Astrocyte (in vitro differentiated cells and primary cell): Measurements from ENCODE around the genes IRF2BPL and ISM2.

- PRO-cap = no peak
- RRBS, 2 experiments = no CpG with 5 or more reads among the region's 10 CpGs
Observed at GRCh38 chr14:76536157-76536600, 160.2 kb downstream of the ESRRB start.

DNA sequence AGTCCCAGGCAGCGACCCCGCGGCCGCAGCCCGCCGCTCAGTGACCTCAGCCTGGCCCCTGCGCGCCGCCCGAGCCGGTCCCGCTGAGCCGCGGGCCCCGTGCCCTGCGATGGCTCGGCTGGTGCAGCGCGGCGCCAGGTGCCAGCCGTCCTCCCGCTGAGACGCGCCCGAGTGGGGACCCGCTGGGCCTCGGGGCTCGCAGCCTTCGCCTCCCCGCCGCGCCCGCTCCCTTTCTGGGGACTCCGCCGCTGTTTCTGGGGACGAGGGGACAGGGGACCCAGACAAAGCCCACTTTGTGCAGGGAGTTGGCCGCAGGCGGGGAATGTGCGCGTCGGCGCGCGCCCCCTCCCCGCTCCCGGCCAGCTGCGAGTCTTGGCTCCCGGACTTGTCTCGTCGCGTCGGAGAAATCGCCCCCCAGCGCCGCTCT, 583 bp downstream of the VASH1 start:
- PRO-cap = no peak
- RRBS, 2 experiments = 2 to 3% methylated on average over 8 to 13 of the region's 55 CpGs

DNA sequence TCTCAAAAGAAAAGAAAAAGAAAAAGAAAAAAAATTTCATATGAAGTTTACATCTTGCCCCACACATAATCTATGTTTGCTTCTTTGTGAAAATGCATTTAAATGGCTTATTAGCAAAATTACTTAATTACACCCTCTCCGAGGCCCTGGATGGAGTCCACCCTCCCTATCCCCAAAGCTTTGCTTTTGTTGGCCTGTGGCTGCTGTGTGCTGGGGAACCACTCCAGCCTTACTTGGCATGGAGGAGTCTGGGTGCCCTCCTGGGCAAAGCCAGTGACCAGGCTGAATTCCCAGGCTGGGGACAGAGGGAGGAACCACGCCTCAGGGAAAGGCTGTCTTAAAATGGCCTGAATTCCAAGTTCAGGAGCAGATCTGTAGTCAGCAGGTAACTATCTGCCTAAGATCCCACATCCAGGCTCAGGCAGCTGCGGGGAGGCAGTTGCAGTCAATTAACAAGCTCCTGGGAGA, 11.0 kb downstream of the VASH1 start:
- PRO-cap = no peak
- RRBS, 2 experiments = no CpG with 5 or more reads among the region's 3 CpGs

- PRO-cap = no peak
- RRBS, 2 experiments = 2 to 6% methylated on average over 4 of the region's 23 CpGs
Observed at GRCh38 chr14:76811955-76812421, 694 bp downstream of the ANGEL1 start.

DNA sequence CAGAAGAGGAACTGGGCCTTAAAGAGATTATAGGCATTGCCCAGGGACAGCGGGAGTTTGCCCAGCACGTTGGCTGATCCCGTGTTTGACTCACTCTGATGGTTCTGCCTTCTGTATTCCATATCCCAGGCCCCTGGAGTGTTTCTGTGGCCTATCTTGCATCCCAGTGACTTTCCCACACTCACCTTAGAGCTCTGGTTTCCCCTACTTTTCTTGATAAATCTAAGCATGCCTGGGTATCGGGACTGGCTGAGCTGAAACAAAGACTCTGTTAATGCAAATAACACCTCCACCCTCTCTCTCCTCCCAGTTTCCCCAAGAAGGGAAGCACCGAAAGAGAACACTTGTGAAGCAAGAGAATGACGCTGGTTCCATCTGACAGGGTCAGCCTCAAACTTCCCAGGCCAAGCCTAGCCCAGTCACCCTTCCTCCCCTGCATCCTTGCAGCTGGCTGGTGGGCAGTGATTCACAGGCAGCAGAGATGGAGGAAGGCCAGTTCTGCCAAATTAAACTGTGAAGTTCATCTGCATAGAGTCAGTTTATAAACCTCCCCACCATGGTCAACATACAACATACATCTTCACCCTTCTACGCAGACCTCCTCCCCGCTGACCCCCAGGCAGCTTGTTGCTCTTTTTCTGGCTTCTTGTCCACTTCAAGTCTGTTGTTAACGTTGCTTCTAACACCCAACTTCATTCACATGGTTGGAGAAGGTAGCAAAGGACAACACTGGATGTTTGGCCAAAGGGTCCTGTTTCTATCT, 2.8 kb downstream of the LRRC74A start:
- PRO-cap = no peak
- RRBS, 2 experiments = no CpG with 5 or more reads among the region's 9 CpGs

GRCh38 chr14:76956327-76957120, 72.0 kb downstream of the IRF2BPL start:
- PRO-cap = unidirectional peak, minus-strand start at chr14:76956416; bidirectional peak, plus-strand start at chr14:76956873, minus-strand start at chr14:76956765
- RRBS, 2 experiments = 1 to 3% methylated on average over 26 to 33 of the region's 49 CpGs

GRCh38 chr14:76958220-76959055, 70.1 kb downstream of the IRF2BPL start:
- PRO-cap = no peak
- RRBS, 2 experiments = no CpG with 5 or more reads among the region's 9 CpGs

GRCh38 chr14:77028231-77029167, at the start of gene IRF2BPL:
Gene IRF2BPL, minus strand, starts transcription at chr14:77028708.
- PRO-cap = bidirectional peak, plus-strand start at chr14:77028456, minus-strand start at chr14:77028404; bidirectional peak, plus-strand start at chr14:77028952, minus-strand start at chr14:77028632
- RRBS, 2 experiments = under 1 to 3% methylated on average over 33 of the region's 92 CpGs

DNA sequence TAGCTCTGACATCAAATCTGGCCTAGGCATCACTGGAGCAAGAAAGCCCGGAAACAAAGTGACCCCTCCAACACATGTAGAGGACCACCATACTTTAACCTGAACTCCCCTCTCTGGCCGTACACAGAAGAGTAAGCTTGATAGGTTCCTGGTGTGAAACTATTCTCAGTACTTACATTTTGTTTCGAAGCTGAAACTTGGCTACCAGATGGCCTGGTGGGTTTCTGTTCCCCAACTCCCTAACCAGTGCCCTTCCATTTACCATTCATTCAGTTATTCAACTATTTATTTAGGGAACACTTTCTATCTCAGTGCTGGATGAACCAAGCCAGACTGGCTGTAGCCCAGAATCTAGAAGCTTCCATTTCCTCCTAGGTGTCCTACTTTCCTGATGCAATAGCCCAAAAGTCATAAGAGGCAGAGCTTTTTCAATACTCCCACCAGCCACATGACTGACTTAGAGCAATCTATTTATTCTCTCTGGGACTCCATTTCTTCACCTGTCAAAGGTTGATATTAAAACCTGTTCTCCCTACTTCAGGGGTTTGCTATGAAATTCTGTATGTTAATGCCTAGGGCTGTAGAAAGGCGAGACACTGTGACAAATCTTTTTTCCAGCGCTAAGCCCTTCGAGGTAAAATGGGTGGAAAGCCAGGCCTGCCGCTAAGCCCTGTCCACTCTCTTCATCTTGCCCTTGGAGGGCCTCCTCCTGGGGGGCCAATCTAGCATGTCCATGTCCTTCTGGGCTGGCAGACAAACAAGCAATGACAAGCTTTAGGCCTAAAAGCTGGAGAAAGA, 8.1 kb upstream of the IRF2BPL start:
- PRO-cap = no peak
- RRBS, 2 experiments = no CpG with 5 or more reads among the region's 7 CpGs

GRCh38 chr14:77039405-77040288, 11.1 kb upstream of the IRF2BPL start:
- PRO-cap = no peak
- RRBS, 2 experiments = 1 to 2% methylated on average over 3 of the region's 18 CpGs

DNA sequence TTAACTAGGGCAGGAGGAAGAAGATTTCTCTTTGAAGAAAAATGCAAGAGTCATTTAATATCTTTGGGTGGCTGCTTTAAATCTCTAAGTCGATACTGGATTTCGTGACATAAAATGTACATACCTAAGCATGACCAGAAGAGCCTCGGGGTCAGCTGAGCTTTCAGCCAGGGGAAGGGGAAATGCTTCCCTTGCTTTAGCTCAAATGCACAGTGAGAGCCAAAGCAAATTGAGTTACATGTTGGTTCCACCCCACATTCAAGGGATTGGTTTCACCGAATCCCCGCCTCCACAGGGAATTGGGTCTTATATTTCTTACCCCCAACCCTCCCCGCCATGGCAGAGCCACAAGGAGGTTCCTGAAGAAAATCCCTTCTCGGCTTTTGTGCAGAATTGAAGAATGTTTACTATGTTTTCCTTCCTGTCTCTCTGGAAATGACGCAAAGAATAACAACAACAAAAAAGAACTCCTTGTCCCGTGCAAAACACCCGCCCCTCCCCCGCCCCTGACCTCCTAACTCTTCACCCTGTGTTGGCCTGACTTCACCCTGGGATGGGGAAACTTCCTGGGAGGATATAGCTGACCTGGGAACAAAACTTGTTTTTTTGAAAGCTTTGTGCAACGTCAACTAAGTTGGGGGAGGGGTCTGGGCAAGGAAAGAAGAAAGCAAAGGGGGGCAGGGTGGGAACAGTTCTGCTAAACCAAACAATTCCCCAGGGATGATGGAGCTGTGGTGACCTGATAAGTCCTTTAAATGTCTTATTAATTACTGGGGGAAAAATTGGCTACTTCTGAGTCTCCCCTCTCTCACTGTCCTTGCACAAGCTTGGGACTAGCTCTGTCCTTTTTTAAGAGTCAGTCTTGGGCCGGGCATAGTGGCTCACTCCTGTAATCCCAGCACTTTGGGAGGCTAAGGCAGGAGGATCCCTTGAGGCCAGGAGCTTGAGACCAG, 21.8 kb upstream of the CIPC start:
- PRO-cap = no peak
- RRBS, 2 experiments = no CpG with 5 or more reads among the region's 13 CpGs

DNA sequence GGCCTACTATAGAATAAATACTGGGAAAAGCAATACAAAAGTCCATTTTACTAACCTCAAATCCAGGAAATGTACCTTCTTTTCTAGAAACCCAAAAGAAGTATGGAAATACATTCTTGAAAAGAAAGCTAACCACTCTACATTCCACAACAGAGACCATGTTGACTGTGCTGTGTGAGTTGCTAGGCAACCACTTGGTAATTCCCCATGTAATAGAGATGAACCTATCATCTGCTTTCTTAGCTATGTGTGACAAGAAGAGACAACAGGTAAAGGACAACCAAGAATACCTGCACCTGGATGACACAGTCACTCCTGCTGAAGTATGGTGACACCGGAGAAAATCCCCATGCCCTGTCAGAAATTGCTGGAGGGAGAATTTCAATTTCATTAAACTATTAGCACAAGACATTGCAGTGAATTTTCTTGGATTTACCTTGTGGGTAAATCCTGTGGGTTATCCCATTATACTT, 11.7 kb upstream of the CIPC start:
- PRO-cap = no peak
- RRBS, 2 experiments = no CpG with 5 or more reads among the region's 1 CpG

DNA sequence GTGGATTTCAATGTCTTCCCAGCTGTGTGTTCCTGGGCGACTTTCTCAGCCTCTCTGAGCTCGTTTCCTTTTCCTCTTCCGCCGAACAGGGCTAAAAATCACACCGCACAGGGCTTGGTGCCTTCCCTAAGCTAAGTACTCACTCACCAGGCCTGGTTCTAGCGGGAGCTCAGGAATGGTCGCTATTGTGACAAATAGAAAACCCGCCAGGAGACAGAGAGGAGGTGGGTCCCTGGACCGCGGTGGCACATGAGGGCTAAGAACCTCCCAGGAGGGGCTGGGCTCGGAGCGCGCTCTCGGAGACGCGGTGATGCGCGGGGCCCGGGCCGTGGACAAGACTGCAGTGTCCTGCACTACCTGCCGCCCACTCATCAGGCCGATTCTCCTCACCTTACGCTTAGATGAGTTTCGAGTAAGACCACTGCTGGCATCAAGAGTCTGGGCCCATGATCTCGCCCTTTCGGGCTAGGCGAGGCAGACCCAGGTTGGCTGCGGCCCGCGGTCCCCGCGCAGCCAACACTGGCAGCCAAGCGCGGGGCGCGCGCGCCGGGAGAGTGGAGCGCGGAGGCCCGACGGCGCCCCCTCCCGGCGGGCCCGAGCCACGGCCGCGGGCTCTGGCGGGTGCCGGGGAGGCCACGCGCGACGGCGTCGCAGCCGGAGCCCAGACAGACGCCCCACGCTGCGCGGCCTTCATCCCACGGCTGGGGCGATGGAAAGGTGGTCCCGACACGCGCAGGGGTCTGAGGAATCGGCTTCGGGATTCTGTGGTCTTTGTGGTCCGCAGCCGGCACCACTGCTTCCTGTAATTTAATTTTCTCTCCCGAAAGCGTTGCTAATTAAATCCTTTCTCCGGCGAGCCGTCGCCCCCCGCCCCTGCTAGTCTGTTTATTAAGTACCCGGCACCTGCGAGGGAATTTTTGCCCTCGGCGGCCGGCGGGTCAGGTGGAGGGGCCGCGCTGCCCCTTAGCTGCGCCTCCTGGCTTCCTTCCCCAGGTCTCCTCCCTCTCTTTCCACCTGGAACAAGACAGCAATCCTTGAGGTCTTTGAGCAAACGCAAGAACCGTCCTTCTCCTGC, 16.7 kb downstream of the ZDHHC22 start:
- PRO-cap = no peak
- RRBS, 2 experiments = 2 to 3% methylated on average over 19 to 25 of the region's 90 CpGs

- PRO-cap = no peak
- RRBS, 2 experiments = no CpG with 5 or more reads among the region's 14 CpGs
Observed at GRCh38 chr14:77141868-77142441, 364 bp upstream of the ZDHHC22 start.

DNA sequence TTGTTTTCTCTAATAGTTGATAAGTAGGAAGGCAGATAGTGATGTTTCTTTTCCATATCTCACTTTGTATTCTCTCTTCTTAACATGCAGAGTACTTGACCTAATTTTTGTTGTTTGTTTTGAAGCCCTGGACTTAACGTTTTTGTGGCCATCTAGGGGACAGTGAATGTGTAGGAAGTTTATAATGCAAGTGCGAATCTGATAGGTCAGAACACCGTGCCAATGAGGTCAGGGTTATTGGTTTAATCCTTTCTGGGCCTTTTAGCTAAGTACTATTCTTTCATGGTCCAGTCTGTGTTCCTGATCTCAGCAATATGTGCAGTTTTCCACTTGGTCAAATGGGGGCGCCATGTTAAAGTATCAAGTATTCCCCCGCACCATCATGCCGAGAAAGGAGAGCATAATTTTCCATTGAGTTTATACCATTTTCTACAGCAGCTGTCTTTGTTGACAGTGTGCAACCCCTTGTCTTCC, 1.1 kb downstream of the AHSA1 start:
- PRO-cap = no peak
- RRBS, 2 experiments = no CpG with 5 or more reads among the region's 6 CpGs

- PRO-cap = no peak
- RRBS, 2 experiments = 1 to 2% methylated on average over 24 to 43 of the region's 96 CpGs
Observed at GRCh38 chr14:77498444-77499153, at the start of gene ISM2. Gene ISM2, minus strand, starts transcription at chr14:77498816.

GRCh38 chr14:77663157-77663774, 44.6 kb downstream of the ALKBH1 start:
- PRO-cap = no peak
- RRBS, 2 experiments = no CpG with 5 or more reads among the region's 7 CpGs

- PRO-cap = no peak
- RRBS, 2 experiments = no CpG with 5 or more reads among the region's 3 CpGs
Observed at GRCh38 chr14:77687655-77688178, 20.1 kb downstream of the ALKBH1 start.

DNA sequence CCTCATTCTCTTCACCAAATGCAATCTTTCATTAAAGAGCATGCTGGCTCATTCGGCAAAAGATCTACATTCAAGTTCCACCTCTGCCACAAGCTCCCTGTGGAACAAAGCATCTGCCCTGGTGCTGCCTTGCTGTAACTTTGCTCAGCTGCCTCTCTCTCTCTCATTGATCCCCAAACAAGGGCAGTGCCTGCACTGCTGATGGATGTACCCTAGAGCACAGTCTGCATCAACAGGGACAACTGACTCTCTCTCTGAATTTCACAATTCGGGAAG, 174.0 kb upstream of the DIO2 start:
- PRO-cap = no peak
- RRBS, 2 experiments = no CpG with 5 or more reads among the region's 2 CpGs

GRCh38 chr14:80792534-80793161, 148.9 kb downstream of the CEP128 start:
- PRO-cap = no peak
- RRBS, 2 experiments = no CpG with 5 or more reads among the region's 13 CpGs